Measurements from ENCODE around the genes ETNPPL, SEC24B, PITX2 and FAM241A.

DNA sequence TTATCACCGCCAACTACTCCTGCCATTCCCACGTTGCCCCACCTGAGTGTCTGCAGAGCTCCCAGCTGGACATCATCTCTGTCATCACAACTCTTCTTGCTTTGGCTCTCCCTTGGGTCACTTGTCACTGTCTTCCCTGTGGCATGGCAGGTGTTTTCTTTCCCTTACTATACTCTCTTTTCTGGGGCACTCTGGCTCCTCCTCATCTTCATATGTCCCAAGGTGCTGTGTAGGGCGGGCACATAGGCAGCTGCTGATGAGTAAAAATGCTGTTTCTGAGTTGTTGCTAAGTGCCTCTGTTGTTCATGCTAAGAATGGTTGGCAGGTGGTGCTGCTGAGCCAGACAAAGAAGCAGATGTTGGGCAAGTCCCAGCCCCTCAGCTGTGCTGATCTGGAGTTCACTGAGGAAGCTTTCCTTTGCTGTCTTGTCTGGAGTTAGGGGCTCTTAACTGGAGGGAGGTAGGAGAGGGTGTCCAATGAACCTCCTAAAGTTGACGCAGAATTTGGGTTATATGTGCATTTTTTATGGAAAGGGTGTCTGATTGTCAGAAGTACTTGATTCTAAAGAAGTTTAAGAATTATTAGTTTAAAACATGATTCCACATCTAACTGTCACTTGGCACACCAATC lies 40.6 kb downstream of the HADH start:
- PRO-cap: no peak

- PRO-cap: unidirectional peak, minus-strand start at chr4:108762880; unidirectional peak, minus-strand start at chr4:108763071
These were observed at the start of gene ETNPPL for GRCh38 chr4:108762545-108763266. ETNPPL (minus strand) TSS chr4:108763053.

DNA sequence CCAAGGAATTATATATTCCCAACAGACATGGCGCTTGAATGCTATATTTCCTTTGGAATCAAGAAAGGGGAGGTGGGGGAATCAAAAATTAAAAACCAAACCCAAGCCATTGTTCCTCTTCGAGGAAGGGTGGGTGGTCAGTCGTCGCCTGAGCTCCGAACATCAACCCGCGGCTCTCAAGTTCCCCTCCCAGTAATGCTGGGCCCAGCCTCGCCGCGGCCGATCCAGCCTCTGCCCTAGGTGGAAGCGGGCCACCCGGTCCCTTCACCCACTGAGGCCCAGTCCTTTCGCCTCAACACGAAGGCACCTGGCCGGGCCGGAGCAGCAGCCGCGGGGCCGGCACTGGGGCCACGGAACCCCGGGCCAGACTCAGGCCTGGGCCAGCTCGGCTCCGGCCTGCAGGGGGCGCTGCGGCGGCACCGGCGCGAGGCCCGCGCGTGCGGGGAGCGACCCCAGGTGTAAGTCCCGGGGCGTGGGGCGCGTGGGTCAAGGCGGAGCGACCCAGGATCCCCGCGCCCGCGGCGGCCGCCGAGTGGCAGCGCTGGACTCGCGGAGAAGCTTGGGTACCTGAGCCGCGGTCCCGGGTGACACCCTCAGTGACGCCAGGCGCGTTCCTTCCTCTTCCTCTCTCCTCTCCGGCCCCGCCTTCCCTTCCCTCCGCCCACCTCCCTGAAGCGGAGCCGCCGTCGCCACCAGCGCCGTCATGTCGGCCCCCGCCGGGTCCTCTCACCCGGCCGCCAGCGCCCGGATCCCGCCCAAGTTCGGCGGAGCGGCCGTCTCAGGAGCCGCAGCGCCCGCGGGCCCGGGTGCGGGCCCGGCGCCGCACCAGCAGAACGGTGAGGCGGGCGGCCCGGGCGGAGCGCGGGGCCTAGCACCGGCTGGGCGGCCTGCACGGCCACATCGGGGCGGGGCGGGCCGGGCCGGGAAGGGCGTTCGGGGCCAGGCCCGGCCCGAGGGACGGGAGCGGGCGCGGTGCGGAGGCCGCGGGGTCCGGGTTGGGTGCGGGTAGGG lies at the start of gene SEC24B:
SEC24B (plus strand) TSS at position 649 of the 1,011 bp plus-strand sequence.
- PRO-cap: unidirectional peak, plus-strand start at position 109 of the sequence; bidirectional peak, plus-strand start at position 459 of the sequence, minus-strand start at position 197 of the sequence; bidirectional peak, plus-strand start at position 692 of the sequence, minus-strand start at position 598 of the sequence; bidirectional peak, plus-strand start at position 898 of the sequence, minus-strand start at position 899 of the sequence

- PRO-cap: no peak
These were observed 7.8 kb downstream of the PLA2G12A start for GRCh38 chr4:109721880-109722705.

- PRO-cap: bidirectional peak, plus-strand start at chr4:109816247, minus-strand start at chr4:109816197
These were observed 617 bp downstream of the GAR1 start for GRCh38 chr4:109816114-109816643.

GRCh38 chr4:109915247-109916272 lies 2.9 kb downstream of the EGF start:
- PRO-cap: no peak

DNA sequence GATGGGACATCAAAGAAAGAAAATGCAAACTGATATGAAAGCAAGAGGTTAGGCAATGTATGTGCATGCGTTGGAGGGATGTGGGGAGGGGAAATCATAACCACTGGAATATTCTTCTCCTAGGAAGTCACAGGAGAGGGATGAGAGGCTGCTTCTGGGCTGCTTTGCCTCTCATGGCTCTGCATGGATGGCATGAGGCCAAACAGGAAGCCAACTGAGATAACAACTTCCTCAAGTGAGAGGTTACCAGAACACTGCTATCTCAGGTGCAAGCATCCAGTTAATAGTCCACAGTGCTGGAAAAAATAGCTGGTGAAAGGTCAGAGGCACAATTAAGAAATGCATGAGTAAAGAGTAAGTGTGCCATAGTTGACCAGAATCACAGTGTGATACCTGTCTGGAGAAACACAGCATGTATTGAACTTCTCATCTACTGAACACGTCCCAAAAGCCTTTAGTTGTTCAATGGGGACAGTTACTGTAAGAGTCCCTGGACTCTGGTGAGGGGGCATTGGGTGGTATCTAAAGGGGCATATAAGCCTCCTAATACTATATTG lies 113.2 kb downstream of the ELOVL6 start:
- PRO-cap: no peak

DNA sequence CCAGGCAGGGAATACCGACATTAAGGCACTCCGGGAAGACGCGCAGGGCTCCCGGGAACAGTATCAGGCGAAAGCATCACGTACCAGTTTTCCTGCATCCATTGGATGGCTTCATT lies 394 bp downstream of the ELOVL6 start:
- PRO-cap: no peak

GRCh38 chr4:110622708-110623439 lies at the start of gene PITX2:
PITX2 (minus strand) TSS chr4:110623077.
- PRO-cap: bidirectional peak, plus-strand start at chr4:110623376, minus-strand start at chr4:110623071

DNA sequence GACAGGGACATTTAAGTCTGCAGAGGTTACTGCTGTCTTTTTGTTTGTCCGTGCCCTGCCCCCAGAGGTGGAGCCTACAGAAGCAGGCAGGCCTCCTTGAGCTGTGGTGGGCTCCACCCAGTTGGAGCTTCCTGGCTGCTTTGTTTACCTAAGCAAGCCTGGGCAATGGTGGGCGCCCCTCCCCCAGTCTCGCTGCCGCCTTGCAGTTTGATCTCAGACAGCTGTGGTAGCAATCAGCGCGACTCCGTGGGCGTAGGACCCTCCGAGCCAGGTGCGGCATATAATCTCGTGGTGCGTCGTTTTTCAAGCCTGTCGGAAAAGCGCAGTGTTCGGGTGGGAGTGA lies 253.3 kb upstream of the PITX2 start:
- PRO-cap: unidirectional peak, plus-strand start at position 229 of the sequence

- PRO-cap: no peak
These were observed 4.0 kb upstream of the FAM241A start for GRCh38 chr4:112141329-112141672.

DNA sequence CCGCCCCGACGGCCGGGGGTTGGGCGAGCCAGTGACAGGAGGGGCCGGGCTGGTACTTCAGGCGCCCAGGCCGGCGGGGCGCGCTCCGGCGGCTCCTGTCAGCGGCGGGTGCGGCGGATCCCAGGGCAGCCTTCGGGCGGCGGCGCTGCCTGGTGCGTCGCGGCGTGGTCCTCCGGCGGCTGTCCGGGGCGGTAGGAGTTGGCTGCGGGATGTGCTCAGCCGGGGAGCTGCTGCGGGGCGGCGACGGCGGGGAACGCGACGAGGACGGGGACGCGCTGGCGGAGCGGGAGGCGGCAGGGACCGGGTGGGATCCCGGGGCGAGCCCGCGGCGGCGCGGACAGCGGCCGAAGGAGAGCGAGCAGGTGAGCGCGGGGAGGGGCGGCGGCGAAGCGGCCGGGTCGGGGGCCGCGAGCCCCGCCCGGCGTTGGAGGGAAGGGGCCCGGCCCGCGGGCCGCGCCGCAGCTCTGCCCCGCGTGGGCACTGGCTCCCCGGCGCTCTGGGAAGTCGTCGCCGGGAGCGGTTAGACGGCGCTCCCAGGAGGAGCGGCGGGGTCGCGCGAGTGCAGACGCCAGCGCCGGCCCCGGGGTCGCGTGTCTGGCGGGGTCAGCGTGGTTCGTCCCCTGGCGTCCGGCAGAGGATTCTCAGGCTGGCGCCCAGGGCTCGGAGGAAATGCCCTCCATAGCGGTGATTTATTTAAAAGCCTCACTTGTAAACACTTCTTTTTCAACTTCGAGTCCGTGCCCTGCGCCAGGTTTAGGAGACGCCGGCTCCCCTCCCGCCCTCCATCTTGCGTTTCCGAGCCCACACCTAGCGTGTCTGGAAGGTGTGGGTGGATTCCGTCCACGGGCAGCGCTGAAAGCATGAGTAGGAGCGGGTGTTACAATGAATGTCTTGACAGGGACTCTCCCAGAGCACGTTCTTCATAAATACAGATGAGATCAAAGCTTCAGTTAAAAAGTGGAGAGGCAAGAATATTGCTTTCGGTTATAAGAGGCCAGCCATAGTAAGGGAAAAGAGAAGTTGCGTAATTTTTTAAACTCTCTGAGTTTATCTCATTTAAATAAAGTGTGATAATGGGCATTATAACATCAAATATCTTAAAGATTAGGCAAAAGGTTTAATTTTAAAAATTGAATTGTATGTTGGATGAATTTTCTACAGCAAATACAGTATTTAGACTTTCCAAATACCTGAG lies at the start of gene FAM241A:
FAM241A (plus strand) TSS at position 83 of the 1,195 bp plus-strand sequence.
- PRO-cap: unidirectional peak, plus-strand start at position 60 of the sequence; unidirectional peak, plus-strand start at position 128 of the sequence; bidirectional peak, plus-strand start at position 633 of the sequence, minus-strand start at position 561 of the sequence

- PRO-cap: no peak
These were observed 6.2 kb downstream of the TIFA start for GRCh38 chr4:112279514-112279938.

DNA sequence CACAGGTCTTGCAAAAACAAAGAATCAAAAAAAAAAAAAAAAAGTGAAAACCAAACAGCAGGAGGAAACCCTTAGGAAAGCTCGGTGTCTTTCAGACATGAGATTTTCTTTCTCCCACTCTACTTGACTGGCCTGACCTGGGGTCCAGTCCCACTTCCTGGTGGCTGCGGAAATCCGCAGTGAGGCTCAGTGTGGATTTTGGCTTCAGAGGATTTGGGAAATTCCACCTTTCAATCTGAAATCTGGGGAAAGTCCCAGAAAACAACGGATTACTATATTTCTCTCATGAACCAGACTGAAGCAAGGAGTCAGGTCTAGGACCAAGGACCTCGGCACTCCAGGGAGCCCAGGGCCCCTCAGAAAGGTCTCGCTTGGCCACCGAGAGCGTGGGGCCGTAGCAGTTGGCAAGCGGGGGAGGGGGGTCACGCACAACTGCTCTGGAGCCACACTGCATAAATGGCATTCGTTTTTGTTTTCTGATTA lies 794 bp downstream of the TIFA start:
- PRO-cap: no peak

- PRO-cap: no peak
These were observed 1.5 kb upstream of the TIFA start for GRCh38 chr4:112287173-112287562.

DNA sequence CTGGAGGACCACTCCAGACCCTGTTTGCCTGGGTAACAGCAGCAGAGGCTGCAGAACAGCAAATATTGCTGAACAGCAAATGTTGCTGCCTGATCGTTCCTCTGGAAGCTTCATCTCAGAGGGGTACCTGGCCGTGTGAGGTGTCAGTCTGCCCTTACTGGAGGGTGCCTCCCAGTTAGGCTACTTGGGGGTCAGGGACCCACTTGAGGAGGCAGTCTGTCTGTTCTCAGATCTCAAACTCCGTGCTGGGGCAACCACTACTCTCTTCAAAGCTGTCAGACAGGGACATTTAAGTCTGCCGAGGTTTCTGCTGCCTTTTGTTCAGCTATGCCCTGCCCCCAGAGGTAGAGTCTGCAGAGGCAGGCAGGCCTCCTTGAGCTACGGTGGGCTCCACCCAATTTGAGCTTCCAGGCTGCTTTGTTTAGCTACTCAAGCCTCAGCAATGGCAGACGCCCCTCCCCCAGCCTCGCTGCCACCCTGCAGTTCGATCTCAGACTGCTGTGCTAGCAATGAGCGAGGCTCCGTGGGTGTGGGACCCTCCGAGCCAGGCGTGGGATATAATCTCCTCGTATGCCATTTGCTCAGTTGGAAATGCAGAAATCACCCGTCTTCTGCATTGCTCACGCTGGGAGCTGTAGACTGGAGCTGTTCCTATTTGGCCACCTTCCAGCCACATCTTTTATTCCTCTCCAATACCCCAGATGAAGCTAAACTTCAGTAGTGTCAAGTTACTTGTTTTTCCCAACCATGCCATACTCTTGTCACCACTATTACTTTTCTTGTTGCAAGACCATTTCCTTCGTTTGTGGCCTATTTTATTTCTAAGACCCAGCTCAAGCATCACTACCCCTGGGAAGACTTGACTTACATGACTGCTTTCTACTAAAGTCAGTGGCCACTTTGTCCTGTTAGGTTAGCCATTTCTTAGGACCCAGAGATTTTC lies 12.1 kb downstream of the ALPK1 start:
- PRO-cap: bidirectional peak, plus-strand start at position 448 of the sequence, minus-strand start at position 291 of the sequence

DNA sequence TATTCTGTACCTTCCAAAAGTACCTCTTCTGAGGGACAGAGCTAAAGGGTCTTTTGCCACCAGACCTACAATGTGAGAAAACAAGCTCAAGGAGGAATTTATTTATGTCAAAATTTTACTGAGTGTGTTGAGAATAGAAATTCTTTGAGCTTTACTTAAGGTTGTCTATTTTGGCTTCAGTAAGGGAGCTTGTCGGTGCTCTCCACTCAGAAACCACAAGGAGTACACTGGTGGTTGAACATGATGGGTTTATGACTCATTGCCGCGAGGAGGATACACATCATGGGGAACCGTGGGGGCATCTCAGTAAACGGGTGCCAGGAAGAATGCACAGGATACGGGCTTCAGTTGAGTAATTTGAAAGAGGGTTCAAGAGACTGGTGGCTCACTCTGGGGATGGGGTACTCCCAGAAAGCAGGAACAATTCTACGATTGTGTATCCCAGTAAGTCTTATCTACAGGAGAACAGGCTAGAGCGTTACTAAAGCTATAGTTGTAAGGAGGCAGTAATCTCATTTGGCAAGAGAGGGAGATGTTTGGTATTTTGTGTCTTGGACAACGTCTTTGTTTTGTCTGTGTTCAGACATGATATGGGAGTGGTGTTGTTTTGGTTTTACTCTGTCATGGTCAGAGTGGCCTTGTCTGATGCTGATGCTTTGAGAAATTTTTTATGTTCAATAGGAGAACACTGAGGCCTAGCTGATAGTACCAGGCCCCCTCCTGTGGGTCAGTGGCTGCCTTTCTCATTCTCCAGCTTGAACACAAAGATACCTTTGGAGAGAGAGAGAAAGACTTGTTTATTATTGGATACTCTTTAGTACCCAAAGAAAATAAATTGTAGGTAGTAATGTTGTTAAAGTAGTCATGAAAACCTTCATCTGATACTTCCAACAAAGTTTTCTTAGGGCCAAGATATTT lies 3.3 kb downstream of the ANK2 start:
- PRO-cap: no peak

DNA sequence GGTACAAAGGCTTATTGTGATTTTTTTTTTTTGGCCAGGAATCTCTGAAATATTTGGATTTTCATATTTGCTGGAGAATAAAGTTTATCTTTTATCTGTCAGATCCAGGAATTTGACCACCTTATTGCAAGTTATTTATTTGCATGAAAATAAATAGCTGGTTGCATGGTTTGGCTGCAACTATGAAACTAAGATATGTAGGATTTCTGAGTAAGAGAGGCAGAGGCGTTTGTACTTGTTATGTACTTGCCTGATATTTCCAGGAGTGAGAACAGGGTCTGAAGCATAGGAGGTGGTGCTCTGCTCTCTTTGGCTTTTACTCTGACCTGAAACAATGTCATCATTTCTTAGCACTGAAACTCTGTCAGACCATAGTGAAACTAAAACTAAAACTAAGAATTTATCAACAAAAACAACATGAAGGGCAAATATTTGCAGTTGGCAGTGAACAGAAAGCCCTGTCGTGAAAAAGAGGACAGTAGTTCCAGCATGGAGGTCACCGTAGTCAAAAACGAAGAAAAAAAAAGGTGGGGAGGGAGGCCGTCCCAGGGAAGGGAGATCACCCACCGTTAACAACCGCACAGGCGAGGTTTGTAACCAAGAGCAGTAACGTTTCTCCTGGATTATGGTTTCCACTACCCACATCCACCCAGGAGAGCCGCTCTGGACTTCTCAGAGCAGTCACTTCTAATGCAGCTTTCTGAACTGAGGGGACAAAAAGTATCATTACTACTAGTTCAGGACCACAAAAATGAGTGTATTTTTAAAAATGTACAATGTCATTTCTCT lies 97.4 kb downstream of the ANK2 start:
- PRO-cap: no peak

DNA sequence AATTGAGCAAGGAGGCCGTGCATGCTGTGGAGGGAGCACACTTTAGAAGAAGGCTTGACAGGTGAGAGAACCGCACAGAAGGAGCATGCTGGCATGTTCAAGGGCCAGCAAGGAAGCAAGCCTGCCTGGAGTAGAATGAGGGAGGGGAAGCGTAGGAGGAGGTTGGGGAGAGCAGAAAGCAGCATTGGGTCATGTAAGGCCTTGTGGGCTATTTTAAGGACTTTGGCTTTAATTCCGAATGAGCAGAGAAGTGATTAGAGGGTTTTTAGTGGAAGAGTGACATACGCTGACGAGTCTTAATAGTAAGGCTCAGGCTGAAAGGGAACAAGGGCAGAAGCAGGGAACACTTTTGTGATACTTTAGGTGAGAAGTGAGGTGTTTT lies 132.2 kb downstream of the ANK2 start:
- PRO-cap: no peak

DNA sequence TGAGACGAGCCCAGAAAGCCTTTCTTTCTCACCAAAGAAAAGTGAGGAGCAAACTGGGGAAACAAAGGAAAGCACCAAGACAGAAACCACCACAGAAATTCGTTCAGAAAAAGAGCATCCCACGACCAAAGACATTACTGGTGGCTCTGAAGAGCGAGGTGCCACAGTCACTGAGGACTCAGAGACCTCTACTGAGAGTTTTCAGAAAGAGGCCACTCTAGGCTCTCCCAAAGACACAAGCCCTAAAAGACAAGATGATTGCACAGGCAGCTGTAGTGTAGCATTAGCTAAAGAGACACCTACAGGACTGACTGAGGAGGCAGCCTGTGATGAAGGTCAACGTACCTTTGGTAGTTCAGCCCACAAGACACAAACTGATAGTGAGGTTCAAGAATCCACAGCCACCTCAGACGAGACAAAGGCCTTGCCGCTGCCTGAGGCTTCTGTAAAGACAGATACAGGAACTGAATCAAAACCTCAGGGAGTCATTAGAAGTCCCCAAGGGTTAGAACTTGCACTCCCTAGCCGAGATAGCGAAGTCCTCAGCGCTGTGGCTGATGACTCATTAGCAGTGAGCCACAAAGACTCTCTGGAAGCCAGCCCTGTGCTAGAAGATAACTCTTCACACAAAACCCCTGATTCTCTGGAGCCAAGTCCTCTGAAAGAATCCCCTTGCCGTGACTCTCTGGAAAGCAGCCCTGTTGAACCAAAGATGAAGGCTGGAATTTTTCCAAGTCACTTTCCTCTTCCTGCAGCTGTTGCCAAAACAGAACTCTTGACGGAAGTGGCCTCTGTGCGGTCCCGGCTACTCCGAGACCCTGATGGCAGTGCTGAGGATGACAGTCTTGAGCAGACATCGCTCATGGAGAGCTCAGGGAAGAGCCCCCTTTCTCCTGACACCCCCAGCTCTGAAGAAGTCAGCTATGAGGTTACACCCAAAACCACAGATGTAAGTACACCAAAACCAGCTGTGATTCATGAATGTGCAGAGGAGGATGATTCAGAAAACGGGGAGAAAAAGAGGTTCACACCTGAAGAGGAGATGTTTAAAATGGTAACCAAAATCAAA lies 306.2 kb downstream of the ANK2 start:
- PRO-cap: unidirectional peak, minus-strand start at position 309 of the sequence

Data from endodermal cell (in vitro differentiated cells).